Foreskin keratinocyte (primary cell): ENCODE measurements around a stretch of chr15.

GRCh38 chr15:75823700-75824278, 19.5 kb upstream of the UBE2Q2 start:
- RAMPAGE, total RNA, result no peak

GRCh38 chr15:75836932-75837464, 6.2 kb upstream of the UBE2Q2 start:
- RAMPAGE, total RNA, result no peak

DNA sequence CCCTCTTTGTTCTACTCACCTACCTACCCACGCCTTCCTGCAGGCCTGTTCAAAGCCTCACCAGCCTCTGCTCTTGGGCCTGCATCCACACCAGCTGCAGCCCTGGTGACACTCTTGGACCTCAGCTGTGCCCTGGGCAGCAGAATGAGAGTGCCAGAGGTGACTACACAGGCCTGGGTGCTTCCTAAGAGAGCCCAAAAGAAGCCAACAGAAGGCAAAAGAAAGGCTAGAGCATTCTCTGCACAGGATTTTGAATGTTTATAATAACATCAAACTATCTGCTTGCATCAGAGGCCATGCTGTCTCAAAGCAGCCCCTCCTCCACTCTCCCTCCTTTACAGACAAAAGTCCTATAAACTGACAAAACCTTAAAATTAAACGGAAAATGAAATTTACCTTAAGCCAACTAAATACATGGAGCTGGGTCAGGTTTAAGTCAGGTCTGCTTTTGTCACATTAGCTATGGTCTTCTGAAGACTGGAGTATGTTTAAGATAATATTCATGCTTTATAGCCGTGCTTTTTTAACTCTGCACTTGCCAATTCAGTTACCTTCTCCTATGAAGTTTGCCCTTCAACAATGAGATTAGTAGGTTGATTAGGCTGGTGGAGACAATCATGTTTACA, 95.6 kb downstream of the ETFA start:
- RAMPAGE, total RNA, result no peak

GRCh38 chr15:76311833-76312066, 481 bp upstream of the ETFA start:
- RAMPAGE, total RNA, result no peak

DNA sequence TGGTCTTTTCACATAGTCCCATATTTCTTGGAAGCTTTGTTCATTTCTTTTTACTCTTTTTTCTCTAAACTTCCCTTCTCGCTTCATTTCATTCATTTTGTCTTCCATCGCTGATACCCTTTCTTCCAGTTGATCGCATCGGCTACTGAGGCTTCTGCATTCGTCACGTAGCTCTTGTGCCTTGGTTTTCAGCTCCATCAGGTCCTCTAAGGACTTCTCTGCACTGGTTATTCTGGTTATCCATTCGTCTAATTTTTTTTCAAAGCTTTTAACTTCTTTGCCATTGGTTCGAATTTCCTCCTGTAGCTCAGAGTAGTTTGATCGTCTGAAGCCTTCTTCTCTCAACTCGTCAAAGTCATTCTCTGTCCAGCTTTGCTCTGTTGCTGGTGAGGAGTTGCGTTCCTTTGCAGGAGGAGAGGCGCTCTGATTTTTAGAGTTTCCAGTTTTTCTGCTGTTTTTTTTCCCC, 271.1 kb downstream of the ISL2 start:
- RAMPAGE, total RNA, result no peak

DNA sequence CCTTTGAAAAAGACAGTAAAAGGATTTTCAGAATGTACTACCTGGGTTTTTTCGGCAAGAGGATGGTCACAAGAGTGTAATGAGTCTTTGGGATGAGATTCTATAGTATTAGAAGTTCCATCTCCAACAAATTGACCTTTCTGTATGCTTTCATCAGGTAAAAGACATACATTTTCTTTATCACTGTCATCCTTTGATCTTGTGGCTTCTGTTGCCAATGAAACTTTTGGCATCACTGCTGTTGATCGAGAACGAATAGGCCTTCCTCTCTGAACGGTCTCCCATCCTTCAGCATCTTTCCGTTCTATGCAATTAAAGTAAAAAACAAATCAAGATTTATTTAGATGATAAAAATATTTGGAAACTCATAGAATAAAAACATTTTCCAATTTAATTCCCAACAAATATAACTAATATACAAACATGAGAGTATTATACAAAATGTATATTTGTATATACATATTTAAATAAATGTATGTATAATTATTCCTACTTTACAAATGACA, 130.3 kb downstream of the SCAPER start:
- RAMPAGE, total RNA, result no peak

- RAMPAGE, total RNA, result no peak
These were observed 2.7 kb downstream of the SCAPER start for GRCh38 chr15:76902489-76902872.

GRCh38 chr15:77067138-77067795, 3.6 kb downstream of the TSPAN3 start:
- RAMPAGE, total RNA, result no peak

DNA sequence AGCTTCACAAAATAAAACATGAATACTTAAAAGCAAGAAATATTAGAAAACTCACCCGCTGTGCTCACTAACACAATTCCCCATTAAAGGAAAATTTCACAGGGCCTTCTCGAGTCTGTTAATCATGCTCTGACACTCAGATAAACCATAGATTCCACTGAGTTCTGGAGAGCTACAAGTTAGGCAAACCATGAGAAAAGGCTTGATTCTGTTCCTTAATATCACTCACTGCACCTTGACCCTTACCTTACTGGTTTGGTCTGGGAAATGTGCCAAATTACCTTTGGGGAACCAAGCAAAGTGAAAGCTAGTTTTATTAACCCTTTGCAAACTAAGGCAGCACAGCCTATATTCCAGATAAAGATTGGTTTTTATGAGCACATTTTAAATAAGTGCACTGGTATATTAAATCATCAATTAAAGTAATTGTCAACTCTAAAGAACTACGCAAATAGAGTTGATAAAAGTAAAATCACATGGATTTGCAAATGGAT, 90.2 kb upstream of the TSPAN3 start:
- RAMPAGE, total RNA, result no peak

DNA sequence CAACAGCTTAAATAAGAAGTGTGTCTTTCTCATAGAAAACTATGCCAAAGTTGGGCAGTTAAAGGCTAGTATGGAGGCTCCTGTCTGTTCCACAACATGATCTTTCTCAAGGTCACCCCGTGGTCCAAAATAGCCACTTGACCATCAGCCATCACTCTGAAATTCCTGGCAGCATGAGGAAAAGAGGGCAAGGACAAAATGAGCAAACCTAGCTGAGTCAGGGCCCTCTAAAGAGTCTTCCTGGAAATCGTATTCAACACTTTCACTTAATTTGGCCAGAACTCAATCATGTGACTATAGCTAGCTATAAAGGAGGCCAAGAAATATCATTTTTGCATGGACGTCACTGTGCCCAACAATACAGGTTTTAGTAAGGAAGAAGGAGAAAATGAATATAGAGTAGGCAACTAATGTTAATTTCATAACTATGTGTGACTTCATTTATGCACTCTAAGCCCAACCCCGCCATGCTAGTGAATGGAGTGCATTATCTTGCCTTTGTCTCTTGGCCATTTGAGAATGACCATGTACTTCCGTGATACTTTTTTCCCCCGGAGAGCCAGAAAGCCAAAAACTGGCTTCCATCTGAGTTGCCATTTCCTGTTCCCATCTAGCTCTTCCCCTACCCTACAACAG, 66.3 kb downstream of the HMG20A start:
- RAMPAGE, total RNA, result no peak

GRCh38 chr15:77528898-77529493, 103.7 kb downstream of the LINGO1 start:
- RAMPAGE, total RNA, result no peak

GRCh38 chr15:77599653-77600195, 33.0 kb downstream of the LINGO1 start:
- RAMPAGE, total RNA, result no peak

- RAMPAGE, total RNA, result no peak
These were observed 90.3 kb downstream of the TBC1D2B start for GRCh38 chr15:77987218-77987519.

- RAMPAGE, total RNA, result no peak
These were observed 30.4 kb downstream of the TBC1D2B start for GRCh38 chr15:78046845-78047857.

- RAMPAGE, total RNA, result no peak
These were observed 18.2 kb downstream of the TBC1D2B start for GRCh38 chr15:78058911-78060125.

- RAMPAGE, total RNA, result no peak
These were observed 5.6 kb downstream of the TBC1D2B start for GRCh38 chr15:78071823-78072330.

DNA sequence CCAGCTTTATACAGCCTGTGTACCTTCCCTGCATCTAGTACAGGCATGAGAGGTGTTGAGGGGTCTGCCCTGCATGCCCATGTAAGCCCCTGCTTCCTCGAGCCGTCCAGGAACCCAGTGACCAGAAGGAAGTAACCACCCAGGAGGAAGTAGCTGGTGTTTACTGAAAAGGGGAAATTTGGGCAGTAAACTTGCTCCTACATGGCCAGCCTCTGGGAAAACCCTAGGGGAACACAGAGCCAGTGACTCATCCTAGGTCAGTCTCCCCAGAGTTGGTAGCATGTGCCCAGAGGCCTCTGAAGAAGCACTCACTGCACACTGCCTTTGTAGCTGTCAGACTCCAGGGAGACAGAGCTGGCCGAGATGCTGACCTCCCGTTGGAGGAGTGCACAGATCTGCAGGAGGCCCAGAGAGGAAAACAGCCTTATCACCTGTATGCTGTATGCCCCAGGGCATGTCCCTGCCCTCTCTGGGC, 4.9 kb upstream of the TBC1D2B start:
- RAMPAGE, total RNA, result no peak

- RAMPAGE, total RNA, result no peak
These were observed 2.6 kb upstream of the CIB2 start for GRCh38 chr15:78133813-78134235.

DNA sequence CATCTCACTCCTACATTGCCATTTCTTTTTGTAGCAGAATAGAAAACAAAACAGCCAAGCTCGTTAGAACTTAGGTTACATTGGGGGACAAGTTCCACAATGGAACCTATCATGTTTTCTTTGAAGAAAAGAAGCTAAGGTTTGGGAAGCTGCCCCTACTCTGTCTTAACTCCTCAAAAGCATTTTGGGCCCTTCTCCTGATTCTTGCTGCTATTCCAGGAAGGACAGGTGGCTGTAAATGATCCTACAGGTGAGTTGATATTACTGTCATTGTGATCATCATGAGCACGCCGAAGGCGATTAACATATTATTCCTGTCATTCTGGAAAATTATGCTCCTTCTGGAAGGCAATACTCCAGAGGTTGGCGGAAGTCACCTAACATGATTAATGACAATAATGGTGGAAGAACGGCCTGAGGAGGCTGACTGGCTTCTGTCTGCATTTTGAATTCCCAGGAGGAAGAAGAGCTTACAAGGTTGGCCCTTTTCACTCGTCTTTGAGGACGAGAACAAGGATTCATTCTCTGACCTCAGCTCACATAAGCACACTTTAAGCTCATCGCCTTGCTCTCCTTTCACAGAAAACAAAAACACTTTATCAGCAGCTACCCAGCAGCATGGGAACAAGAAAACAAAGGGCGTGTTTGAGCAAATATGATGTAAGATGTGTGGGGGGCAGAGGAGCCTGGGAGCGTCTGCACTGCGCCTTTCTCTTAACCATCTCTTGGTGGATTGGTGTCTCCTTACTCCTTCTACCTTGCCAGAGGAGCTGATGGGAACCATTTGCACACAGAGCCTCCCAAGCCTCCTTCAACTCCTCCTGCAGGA, 23.2 kb downstream of the ACSBG1 start:
- RAMPAGE, total RNA, result no peak

DNA sequence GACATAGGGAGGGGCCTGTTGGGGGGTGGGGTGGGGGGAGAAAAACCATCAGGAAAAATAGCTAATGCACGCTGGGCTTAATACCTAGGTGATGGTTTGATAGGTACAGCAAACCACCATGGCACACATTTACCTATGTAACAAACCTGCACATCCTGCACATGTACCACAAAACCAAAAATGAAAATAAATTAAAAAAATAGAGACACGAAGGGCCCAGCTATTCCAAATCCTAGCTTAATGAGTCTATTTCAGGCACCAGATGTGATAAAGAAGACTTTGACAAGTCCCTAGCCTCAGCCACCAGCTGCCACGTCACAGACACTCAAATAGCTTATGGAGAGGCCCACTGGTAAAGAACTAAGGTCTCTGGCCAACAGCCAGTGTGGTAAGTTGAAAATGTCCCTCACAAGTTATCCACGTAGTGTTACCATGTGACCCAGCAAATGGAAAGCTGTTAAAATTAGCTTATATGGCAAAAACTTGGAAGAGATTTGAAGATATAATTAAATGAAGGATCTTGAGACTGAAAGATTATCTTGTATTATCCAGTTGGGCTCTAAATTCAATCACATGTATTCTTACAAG, 11.0 kb downstream of the ACSBG1 start:
- RAMPAGE, total RNA, result no peak